Heart (tissue), 3 donors: ENCODE data around the genes AKTIP and CES1.

- RAMPAGE, long total RNA, 2 experiments, result start-site peak on the minus strand in 2 of 2 experiments, at chr16:53502741-53503252 at its widest, 15 to 1,209 reads per replicate
Measured at GRCh38 chr16:53502186-53503402, at the start of gene AKTIP. TSS of gene AKTIP (minus strand) at chr16:53503209.

DNA sequence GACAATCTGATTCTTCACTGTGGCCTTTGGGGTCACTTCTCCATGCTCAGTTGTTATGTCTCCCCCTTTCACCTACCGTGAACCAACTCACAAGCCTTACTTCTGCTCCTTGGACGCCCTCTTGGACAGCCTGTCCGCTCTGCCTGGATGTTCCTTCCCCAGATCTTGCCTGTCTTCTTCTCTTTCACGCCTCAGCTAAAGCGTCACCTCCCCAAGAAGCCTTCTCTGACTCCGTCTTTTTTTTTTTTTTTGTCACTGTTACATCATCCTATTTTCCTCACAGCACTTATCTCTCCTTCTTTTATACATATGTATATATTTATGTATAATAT lies 16.3 kb upstream of the AKTIP start:
- RAMPAGE, long total RNA, 2 experiments, result no peak in any of the 2 experiments

DNA sequence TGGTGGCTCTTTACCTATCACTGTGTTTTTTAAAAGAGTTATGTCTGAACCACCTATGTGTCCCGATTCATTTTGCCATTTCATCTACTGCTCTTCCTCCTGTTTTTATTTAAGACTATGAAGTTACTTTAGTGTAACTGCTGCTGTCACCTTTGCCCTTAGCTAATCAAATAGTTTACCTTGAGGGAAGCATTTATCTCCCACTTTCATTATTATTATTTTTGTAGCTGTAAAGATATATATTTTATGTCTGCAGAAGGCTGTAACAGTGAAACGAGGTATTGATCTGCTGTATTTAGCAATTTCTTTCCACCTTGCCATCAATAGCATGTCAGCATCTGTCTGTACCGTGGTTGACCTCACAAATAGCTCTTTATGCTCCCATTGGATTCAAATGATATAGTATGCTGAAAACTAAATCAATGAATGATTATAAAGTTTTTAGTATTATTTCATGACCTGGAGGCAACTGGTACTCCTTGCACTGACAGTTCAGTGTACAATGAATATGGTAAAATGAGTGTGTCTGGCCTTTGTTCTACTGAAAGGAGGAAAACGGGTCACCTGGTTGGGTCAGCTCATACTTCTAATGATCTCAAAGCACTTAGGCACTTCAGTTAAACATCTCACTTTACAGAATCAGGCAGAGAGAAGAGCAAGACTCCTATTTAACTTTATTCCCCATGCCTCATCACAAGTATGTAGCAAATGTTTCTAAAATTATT lies 19.1 kb downstream of the FTO start:
- RAMPAGE, long total RNA, 2 experiments, result no peak in any of the 2 experiments

DNA sequence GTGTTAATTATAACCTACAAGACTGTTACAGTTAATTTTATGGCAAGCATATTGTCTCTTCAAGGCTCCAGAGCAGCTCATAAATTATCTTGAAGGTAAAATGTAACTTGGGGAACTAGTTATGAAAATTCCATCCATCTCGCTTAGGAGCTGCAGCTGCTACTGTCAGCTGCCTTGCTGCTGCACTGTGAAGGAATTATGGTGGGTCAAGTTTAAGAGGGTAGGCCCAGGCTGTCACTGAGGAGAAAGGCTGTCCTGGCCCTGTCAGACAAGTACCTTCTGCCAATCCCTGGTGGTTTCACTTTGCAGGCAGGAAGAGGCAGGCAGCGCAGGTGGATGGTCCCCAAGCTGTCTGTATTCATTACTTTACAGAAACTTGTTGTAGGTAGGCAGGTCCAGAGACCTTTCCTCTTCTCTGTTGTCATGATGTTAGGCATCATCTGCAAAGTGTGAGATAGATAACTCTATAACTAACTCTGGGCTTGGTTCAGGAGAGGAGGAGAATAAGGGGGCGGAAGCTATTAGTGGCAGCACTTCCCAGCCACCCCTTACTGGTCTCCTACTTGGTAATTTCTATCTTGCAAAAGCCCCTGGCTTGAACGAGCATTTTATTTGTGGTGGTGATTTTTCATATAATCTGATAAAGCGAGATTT lies 243.1 kb downstream of the FTO start:
- RAMPAGE, long total RNA, 2 experiments, result no peak in any of the 2 experiments

- RAMPAGE, long total RNA, 2 experiments, result no peak in any of the 2 experiments
Measured at GRCh38 chr16:53955796-53956359, 251.9 kb downstream of the FTO start.

- RAMPAGE, long total RNA, 2 experiments, result start-site peak on the plus strand in 1 of 2 experiments, at chr16:54287016-54287108 at its widest, 5 to 9 reads per replicate
Measured at GRCh38 chr16:54286857-54287300, 292 bp upstream of the IRX3 start.

DNA sequence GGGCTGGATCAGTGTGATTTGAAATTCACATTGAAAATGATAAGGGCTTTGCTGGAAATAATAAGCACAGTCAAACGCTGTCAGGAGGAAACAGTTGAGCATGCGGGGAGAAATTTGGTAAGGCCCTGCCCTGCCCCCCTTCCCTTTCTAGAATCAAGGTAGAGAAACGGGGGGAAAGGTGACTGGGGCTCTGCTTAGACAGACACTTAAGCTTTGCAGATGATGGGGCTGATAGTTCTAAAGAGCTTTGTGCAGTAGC lies 74.3 kb upstream of the IRX3 start:
- RAMPAGE, long total RNA, 2 experiments, result no peak in any of the 2 experiments

DNA sequence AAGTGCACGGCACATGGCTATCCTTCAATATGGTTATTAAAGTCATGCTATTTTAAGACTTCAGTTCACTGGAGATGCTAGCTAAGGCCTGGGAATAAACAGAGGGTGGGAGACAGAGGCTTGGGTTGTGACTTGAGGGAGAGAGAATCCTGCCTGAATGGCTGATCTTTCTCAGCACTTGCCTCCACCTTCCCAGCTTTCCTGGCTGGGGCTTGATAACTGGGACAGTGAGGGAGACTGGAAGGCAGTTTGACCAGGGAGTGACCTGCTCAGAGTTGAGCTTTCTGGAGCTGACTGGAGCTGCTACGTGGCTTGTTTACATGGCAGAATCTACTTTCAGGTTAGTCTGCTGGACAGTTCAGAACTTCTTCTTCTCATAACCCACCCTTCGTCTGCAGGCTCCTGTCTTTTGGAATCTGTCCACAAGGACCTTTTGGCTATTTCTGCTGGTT lies 9.9 kb downstream of the IRX5 start:
- RAMPAGE, long total RNA, 2 experiments, result no peak in any of the 2 experiments

DNA sequence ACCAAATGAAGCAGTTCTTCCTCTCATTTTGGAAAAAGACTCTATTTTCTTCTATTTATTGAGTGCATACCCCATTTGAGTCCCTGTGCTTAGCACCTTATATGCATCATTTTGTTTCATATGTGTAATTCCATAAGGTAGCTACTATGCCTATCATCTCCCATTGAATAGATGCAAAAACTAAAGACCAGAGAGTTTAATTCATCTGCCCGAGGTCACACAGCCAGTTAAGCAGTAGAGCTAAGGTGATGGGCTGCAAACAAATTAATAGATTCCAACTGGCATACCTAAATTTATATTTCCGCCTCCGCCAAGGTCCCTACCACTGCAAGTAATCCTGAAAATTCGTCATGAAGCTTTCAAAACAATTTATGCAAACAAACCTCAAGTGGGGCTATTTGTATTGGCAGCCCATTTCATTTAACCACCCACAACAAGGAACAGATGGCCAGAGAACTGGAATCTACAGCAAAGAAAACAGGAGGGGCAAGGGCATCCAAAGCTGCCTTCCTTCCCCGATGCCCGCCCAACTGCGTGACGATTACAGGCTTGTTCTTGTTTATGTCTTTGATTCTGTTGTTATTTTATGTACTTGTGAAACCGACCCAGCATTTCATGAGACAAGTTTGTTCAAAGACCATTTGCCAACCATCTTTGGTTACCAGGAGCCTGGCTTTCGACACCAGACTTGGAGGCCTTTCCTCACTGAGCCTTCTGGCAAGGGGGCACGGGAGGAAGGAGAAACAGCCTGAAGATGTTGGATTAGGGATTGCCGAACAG lies 59.2 kb upstream of the IRX6 start:
- RAMPAGE, long total RNA, 2 experiments, result no peak in any of the 2 experiments

GRCh38 chr16:55372999-55373624 lies 49.1 kb downstream of the IRX6 start:
- RAMPAGE, long total RNA, 2 experiments, result no peak in any of the 2 experiments

DNA sequence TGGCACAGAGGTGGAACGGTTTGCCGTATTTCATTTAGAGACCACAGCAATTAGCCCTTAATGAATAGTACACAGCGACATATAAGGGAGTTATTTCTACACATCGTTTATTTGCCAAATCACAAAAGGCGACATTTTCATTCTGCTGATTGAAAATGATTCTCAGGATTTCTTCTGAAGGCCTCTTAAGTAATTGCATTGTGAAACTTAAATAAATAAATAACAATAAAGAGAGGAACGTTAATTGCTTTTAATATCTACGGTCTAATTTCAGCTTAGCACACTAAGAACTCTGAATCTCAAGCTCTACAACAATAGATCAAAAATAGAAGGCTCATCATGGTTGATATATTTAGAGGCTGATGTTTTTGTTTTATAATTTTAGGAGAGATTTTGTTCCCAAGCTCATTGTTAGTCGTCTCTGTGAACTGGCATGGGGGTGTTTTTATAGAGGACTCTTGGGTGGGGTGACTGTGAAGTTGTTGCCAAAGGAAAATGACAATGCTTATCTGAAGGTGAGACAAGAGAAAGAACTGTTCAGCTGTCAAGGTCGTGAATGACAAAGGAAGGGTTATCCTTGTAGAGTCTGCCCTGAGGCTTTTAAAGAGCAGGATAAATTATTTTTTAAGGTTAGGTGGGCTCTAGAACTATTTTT lies 60.7 kb downstream of the IRX6 start:
- RAMPAGE, long total RNA, 2 experiments, result no peak in any of the 2 experiments

GRCh38 chr16:55444489-55445252 lies 34.3 kb upstream of the MMP2 start:
- RAMPAGE, long total RNA, 2 experiments, result no peak in any of the 2 experiments

DNA sequence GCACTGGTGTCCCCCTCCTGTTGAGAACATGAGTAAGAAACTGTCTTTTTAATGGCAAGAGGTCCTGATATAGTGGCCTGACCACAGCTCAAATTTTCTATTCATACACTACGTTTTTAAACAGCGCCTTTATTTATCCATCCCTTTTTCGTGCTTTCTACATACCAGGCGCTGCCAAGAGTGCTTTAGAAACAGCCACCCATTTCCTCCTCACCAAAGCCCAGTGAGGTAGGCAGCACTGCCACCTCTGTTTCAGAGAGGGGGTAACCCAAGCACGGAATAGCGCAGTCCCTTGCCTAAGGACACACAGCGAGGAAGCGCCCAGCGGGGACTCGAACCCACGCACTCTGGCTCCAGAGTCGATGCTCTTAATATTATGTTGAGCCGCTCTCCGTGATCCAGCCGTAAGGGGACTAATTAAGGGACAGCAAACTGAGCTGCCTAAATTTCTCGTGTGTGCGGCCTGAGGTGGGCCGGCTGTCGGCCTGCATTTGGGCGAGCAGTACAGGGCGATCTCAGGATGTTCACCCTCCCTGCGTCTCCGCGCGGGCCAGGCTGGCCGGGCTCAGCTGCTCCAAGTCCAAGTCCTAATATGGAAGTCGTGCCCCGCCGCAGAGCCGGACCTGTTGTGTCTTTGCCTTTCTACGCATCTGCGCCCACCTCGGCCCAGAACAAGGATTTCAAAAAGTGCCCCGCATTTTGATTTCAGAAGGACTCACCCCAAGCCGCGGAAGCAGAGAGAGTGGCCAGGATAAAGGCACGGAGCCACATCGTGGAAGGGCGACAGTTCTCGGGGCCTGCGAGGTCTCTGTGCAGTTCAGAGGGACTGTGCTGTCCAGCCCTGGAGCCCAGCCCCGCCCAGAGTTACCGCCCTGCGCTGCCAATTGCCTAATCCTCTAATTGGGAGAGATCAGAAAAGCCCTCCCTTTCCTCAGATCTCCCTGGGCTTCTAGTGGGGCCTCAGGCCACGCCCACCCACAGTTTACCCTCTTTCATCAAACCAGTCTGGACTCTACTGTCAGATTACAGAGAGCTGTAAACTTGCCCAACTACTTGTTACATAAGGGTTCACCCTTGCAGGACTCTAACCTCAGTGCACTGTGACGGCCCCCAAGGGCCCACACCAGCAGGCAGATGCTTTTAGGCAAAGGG lies at the start of gene CES1:
TSS of gene CES1 (minus strand) at position 812 of the 1,152 bp plus-strand sequence.
- RAMPAGE, long total RNA, 2 experiments, result start-site peak on the minus strand in 2 of 2 experiments, centred at positions 811 to 836 of the sequence, 13 to 127 reads per replicate

- RAMPAGE, long total RNA, 2 experiments, result no peak in any of the 2 experiments
Measured at GRCh38 chr16:55915943-55916435, 40.8 kb upstream of the CES5A start.

GRCh38 chr16:55944419-55944882 lies 69.3 kb upstream of the CES5A start:
- RAMPAGE, long total RNA, 2 experiments, result no peak in any of the 2 experiments

DNA sequence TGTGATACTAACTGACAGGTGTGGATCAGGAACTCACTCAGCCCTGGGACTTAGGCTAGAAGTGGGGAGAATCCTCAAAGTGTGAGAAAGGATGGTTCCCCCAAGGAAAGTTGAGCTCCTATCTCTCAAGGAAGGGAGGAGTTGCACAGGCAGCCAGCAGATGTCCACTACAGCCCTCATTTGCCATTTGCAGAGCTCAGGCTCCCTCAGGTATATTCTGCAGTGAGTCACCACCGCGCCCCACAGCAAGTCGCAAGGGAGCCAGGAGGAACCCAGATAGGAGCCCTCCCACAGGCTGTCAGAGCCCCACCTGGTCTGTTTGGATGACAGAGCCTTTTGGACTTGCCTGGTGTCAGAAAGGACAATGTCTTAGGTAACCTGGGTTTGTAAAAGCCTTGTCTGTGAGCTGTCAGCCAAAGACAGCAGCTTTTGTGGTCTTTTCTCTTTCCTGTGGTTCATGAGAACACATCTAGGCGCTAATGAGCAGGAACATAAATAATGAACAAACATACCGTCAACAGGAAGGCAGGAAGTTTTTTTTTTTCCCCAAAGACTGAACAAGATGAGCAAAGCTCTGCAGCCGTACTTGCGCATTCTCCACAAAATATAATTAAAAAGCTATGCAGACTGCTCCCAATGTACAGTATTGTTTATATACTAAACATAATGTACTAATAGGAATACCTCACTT lies 70.9 kb downstream of the GNAO1 start:
- RAMPAGE, long total RNA, 2 experiments, result no peak in any of the 2 experiments

DNA sequence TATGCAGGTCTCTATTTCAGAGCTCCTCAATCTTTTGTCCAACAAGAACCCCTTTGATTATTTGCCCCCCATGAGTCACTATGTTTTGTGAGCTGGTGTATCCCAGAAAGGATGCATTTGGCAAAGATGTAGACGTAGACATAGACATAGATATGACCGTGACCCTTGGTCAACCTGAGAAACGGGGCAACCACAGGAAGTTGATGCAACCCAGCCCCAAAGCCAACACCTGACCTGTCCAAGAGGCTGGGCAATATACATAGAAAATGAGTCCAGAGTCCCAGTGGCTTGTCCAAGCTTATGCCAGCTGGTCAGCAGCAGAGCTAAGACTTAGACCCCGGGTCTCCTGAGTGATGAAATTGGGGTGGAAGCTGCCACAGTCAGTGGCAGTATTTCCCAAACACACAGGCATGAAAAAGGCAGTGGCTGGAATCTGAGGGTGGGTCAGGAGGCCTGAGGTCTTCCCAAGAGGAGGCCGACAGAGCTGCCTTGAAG lies 72.3 kb downstream of the GNAO1 start:
- RAMPAGE, long total RNA, 2 experiments, result no peak in any of the 2 experiments

DNA sequence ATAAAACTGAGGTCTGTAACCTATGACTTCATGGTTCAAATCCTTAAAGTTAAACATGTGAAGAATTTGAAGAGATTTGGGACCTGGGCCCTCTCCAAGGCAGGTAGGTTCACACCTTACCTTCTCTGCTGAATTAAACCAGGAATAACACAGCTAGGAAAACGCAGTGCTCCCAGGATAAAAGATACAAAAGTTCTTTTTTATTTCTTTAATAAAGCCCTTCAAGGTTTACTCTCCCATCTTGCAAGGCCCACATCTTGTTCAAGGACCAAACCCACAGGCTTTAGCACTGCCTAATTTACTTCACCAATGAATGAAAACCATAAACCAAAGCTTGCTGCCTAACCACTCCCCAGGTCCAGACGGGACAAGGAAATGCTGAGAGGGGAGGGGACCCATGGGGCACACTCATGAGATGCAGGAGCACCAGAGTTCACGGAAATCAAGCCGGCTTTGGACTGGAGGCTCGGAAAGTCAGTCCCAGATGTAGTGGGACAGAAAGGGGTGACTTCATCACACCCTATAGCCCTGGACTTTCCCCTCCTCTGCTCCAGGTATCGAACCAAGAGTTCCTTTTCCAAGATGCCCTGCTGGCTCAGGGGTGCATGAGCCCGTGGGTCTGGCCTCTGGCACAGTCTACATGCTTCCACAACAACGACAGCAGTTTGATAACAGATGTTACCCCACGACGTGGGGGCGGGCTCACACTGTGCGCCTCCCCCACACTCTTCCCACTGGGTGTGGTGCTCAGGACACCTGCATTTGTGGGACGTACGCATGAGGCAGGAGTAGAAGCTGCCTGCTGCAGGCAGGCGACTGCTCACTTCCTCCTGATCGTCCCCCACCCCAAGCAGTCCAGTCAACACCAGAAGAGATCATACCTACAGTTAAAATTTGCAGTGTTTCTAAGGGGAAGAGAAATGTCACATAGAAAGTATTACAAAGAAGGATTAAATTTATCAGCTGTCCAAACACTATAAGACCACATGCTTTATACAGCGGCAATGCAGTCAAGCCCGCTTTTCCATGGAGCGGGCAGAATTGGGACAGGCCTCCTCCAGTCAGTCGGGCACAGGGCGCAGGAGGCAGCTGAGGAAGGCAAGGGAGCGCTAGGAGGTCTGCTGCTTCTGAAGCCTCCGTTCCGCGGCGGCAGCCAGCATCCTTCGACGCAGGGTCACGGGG lies 63.2 kb downstream of the AMFR start:
- RAMPAGE, long total RNA, 2 experiments, result no peak in any of the 2 experiments

DNA sequence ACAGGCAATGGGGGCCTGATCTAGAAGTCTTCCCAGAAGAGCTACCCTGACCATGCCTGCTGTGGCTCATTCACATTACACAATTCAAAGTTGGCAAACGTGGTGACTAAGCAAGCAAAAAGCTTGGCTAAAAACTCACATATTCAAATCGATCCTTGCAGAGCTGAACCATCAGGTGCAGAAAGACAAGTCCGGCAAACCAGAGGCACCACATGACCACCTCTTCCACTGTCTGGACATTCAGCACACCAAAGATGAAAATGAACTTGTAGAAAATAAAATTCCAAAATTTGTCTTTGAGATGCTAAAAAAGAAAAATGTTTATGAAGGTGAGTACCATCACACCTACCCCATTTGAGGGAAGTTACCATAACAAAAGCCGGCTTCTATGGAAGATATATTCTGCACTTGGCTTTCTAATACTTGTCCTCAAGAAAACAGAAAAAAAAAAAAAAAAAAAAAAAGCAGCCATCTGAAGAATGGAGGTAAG lies 16.0 kb downstream of the AMFR start:
- RAMPAGE, long total RNA, 2 experiments, result no peak in any of the 2 experiments

DNA sequence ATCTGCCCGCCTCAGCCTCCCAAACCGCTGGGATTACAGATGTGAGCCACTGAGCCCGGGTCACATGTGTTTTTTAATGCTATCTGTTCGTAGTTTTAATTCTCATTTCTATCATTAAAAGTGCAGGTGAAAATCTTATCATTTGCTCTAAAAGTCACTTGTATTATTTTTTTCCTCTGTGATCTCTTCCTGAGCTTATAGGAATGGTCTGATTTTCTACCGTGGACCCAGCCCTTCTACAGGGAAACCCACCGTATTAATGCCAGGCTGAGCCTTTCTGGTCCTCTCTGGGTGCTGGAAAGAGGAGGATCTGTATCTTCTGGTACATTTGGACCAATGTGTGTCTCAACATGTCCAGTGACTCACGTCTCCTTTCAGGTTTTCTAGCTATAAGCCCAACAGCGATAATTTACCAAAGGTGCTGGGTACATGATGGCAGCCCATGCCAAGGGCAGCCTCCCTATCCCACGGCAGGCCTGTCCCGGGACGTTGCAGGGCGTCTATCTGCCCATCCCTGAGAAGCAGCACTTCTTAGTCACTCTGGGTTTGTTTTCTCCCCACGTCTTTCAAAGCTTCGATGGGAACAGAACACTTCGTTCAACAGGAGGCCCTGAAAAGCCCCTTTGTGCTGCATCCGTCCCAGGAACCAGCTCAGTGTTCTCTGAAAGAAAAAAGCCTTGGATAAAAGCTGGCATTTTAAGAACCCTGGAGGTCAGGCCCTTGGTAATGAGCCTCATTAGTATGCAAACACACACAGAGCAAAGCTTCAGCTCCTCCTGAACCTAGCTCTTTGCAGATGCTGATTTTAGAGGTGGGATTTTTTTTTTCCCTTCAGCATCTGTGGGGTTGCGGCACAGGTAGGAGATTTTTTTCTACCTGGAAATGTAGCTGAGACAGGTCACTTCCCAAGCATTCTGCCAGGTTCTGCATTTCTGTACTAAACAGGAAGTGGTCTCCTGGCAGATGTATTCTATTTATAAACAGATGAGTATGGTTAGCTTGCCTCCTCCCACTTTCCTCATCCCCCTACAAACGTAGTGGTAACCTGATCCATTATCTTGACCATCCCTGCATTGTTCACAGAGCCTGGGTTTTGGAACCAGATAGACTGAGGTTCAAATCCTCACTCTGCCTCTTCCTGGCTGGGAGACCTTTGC lies 17.7 kb upstream of the MT4 start:
- RAMPAGE, long total RNA, 2 experiments, result no peak in any of the 2 experiments